Thyroid gland (tissue), 7 donors: ENCODE results near the gene SPATA46.

GRCh38 chr1:161189259-161189744, 9.6 kb downstream of the ADAMTS4 start:
- PRO-cap, 2 experiments = no peak in any of the 2 experiments
- RAMPAGE, long total RNA, 5 experiments = no peak in any of the 5 experiments

GRCh38 chr1:161193942-161194401, 4.9 kb downstream of the ADAMTS4 start:
- PRO-cap, 2 experiments = no peak in any of the 2 experiments
- RAMPAGE, long total RNA, 5 experiments = no peak in any of the 5 experiments

GRCh38 chr1:161199960-161201036, 1.4 kb upstream of the ADAMTS4 start:
- PRO-cap, 2 experiments = peak in 1 of 2 experiments; most common plus-strand start chr1:161200732 (in 1); most common minus-strand start chr1:161200797 (in 1)
- RAMPAGE, long total RNA, 5 experiments = no peak in any of the 5 experiments

DNA sequence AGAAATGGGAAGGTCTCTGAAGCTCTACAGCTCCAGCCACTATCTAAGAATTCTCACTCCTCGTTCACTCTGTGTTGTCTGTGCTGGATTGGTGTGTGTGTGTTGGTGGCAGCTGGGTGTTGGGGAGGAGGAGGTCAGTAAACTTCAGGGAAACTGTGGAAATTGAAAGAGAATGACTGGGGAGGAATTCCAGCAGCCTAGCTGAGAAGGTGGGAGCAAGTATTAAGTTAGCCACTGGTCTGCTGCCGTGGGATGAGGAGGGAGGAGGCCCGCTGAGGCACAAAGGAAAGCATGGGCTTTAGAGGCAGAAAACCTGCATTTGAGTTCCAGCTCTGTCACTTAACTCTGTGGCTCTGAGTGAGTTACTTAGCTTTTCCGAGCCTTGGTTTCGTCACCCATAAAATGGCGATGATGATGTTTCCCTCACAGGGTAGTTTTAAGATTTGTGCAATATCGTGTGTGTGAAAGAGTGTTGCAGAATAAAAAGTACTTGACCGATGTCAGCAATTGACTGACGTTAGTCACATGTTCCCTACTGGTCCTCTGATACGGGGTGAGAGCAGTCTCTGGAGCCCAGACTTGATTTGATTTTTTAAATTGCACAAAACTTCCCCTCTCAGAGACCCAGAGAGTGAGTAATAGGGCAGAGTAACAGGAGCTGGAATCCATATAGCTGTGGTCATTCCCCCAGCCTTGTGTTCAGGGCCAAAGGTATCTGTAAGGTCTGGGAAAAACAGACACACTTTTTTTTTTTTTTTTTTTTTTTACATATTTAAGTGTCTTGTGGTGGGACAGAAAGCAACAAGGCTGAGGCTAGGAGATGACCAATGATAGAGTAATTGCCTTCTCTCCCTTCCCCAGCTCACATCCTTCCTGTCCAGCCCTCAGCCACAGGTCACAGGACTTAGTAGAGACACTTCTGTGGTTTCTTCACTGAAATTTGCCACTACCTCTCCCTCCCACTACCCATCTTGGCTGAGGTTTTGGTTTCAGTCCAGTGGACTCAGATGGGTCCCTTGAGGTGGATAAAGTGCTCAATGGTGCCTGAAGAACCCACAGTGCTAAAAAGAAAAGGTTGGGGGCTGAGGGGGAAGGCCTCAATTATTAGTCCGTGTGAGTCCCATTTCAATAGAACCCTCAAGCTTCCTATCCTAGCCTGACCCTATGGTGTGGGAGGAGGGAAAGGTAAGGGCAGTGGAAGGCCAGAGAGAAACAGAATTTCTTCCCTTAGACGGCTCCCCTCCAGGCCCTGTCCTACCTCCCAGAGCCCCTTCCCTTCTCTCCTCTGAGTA, 2.0 kb downstream of the FCER1G start:
- PRO-cap, 2 experiments = peak in 2 of 2 experiments; most common plus-strand start position 398 of the sequence (in 1); most common minus-strand start position 347 of the sequence (in 2)
- RAMPAGE, long total RNA, 5 experiments = no peak in any of the 5 experiments

GRCh38 chr1:161229741-161230477, 4.0 kb downstream of the TOMM40L start:
- PRO-cap, 2 experiments = no peak in any of the 2 experiments
- RAMPAGE, long total RNA, 5 experiments = no peak in any of the 5 experiments

DNA sequence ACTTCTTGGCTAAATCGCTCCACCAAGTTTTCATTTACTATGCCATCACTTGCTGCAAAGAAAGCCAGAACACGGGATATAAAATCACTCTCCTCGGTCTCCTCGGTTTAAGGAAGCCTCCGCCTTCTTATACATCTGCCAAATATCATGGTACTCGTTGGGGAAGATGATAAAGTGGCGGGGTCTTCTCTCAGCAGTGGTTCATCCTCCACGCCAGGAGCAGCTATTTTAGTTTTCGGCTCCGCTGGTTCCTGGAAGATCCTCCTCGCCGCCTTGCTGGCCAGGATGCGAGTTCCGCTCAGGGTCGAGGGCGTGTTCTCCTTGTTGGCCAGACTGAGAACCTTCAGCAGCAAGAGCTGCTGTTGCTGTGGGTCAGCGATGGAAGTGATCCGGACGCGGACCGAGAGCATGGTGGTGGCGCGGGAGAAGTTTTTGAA, 11.3 kb upstream of the CFAP126 start:
- PRO-cap, 2 experiments = peak in 1 of 2 experiments; most common plus-strand start position 359 of the sequence (in 1); most common minus-strand start position 203 of the sequence (in 1)
- RAMPAGE, long total RNA, 5 experiments = no peak in any of the 5 experiments

GRCh38 chr1:161400253-161400557, 32.5 kb upstream of the CFAP126 start:
- PRO-cap, 2 experiments = no peak in any of the 2 experiments
- RAMPAGE, long total RNA, 5 experiments = start-site peak on the plus strand in 1 of 5 experiments, at chr1:161400221-161400409 at its widest, 5 reads per replicate

- PRO-cap, 2 experiments = no peak in any of the 2 experiments
- RAMPAGE, long total RNA, 5 experiments = no peak in any of the 5 experiments
Observed at GRCh38 chr1:161622026-161622971, 8.7 kb downstream of the FCGR3B start.

GRCh38 chr1:161718666-161719369, 2.5 kb upstream of the FCRLB start:
- PRO-cap, 2 experiments = no peak in any of the 2 experiments
- RAMPAGE, long total RNA, 5 experiments = no peak in any of the 5 experiments

DNA sequence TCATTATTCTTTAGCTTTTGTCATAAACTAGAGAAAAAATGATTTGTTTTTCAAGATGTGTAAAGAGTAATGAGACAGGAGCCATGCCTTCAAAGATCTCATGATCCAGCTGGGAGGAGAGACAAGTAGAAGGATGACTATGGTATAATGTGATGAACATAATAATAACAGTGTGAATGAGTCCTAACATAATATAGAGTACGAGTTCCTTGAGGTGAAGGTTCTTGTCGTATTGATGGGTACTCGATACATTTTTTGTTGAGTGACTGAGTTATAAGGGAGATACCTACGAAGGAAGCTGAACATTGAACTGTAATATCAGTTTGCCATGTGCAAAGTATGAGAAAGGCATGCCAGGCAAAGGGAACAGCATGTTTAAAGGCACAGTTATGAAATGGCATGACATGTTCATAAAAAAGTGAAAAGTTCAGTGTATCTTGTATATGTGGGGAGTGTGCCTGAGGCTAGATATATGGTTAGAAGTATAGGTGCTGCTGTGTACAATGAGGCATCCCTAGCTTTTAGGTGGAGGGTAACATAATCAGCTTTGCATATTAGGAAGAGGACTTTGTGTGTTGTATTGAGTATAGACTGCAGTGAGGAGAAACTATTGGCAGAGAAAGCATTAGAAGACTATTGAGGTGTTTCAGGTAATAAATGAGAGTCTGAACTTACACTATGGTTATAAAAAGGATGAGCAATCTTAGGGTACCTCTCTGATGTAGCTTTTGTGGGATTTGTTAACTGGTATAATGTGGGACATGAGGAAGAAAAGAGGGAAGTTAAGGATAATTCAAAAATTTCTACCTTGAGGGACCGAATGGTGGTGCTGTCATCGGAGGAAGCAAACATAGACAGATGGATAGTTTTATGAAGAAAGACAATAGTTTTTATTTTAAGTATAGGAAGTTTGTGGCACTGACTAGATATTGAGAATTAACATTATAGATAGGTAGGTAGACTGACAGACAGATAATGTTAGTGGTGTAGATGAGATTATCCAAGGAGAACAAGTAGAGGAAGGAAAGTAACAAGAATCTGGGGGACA, 55.4 kb downstream of the ATF6 start:
- PRO-cap, 2 experiments = no peak in any of the 2 experiments
- RAMPAGE, long total RNA, 5 experiments = no peak in any of the 5 experiments

DNA sequence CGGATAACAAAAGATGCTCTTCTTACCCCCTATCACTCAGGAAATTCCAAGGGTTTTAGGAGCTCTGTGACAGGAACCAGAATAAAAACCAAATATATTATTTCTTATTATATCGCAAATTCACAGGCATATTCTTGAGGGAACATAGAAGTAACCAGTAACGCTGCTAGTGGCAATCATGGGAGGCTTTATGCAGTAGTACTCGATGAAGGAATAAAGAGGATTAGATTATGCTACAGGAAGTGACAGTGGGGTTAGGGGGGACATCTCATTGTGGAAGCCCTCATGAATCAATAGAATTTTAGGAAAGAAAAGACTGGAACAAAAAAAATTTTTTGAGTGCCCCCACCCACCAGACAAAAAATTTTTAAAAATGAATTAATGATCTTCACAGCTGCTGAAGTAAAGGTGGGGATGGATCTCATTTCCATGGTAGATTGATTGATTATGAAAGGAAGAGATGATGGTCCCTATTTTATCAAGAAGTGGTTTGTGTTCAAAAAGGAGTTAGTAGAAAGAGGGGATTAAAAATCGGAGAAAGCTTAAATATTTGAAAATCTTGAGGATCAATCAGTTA, 59.9 kb downstream of the ATF6 start:
- PRO-cap, 2 experiments = no peak in any of the 2 experiments
- RAMPAGE, long total RNA, 5 experiments = no peak in any of the 5 experiments

GRCh38 chr1:162088594-162088907, 19.1 kb downstream of the NOS1AP start:
- PRO-cap, 2 experiments = no peak in any of the 2 experiments
- RAMPAGE, long total RNA, 5 experiments = no peak in any of the 5 experiments

- PRO-cap, 2 experiments = no peak in any of the 2 experiments
- RAMPAGE, long total RNA, 5 experiments = no peak in any of the 5 experiments
Observed at GRCh38 chr1:162229882-162230577, 146.6 kb downstream of the SPATA46 start.

- PRO-cap, 2 experiments = no peak in any of the 2 experiments
- RAMPAGE, long total RNA, 5 experiments = no peak in any of the 5 experiments
Observed at GRCh38 chr1:162376714-162377034, at the start of gene SPATA46. Gene SPATA46, minus strand, starts transcription at chr1:162376854.

GRCh38 chr1:162400731-162401278, 11.1 kb downstream of the SH2D1B start:
- PRO-cap, 2 experiments = no peak in any of the 2 experiments
- RAMPAGE, long total RNA, 5 experiments = no peak in any of the 5 experiments

GRCh38 chr1:162421732-162422432, 9.9 kb upstream of the SH2D1B start:
- PRO-cap, 2 experiments = no peak in any of the 2 experiments
- RAMPAGE, long total RNA, 5 experiments = no peak in any of the 5 experiments

GRCh38 chr1:162499972-162500365, 2.4 kb downstream of the UHMK1 start:
- PRO-cap, 2 experiments = no peak in any of the 2 experiments
- RAMPAGE, long total RNA, 5 experiments = no peak in any of the 5 experiments

DNA sequence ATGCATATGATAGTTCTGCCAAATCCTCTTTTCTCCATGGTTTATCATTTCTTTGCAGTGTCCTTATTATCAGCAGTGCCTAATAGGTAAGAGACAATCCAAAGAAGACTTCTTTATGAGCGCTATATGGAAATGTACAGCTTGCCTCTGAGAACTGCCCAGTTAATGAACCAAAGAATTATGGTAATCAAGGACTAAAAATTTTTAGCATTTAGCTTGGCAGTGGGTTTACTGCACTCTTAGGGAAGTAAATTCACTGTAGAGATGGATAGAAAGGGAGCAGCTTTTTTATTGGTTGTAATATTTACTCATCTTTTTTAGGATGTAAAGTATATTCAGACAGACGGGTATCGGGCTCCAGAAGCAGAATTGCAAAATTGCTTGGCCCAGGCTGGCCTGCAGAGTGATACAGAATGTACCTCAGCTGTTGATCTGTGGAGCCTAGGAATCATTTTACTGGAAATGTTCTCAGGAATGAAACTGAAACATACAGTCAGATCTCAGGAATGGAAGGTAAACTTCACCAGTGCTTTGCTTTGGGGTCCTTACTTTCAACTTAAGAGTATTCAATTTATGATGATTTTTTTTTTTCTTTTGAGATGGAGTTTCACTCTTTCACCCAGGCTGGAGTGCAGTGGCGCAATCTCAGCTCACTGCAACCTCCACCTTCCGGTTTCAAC, 3.1 kb downstream of the UHMK1 start:
- PRO-cap, 2 experiments = no peak in any of the 2 experiments
- RAMPAGE, long total RNA, 5 experiments = no peak in any of the 5 experiments

DNA sequence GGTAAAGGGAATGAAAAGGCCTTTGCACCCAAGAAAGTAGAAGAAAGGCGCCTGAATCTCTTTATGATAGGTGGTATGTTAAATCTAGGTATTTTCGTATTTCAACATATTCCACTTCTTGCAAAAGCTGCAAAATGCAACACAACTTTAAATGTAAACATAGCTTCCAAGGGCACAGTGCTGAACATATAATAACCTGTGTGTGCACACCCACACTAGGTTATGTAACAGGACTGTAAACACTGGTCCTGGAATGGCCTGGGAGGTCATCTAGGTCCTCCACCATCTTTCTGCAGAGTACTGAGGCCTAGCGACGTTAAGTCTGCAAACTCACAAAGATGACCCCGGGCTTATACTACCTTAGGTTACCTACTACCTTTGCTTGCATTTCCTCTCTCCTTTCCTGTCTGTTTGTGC, 988 bp upstream of the UAP1 start:
- PRO-cap, 2 experiments = no peak in any of the 2 experiments
- RAMPAGE, long total RNA, 5 experiments = no peak in any of the 5 experiments

- PRO-cap, 2 experiments = no peak in any of the 2 experiments
- RAMPAGE, long total RNA, 5 experiments = no peak in any of the 5 experiments
Observed at GRCh38 chr1:162579229-162579694, 17.7 kb downstream of the UAP1 start.